ENCODE measurements around the genes GRIN1 and ENSG00000284976.

DNA sequence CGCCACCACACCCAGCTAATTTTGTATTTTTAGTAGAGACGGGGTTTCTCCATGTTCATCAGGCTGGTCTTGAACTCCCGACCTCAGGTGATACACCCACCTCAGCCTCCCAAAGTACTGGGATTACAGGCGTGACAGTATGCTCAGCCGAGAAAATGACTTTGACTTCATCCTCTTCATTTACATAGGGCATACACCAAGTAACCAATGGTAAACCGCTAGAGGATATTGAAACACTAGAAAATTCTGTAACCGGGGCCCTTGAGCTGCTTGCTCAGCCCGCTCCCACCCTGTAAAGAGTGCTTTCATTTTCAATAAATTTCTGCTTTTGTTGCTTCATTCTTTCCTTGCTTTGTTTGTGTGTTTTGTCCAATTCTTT lies 1.4 kb upstream of the LCN15 start:
- PRO-cap, 2 experiments = no peak in any of the 2 experiments

GRCh38 chr9:136840531-136841125 lies 1.6 kb upstream of the AJM1 start:
- PRO-cap, 2 experiments = no peak in any of the 2 experiments

- PRO-cap, 2 experiments = no peak in any of the 2 experiments
Observed at GRCh38 chr9:136858898-136859932, 6.9 kb downstream of the EDF1 start.

GRCh38 chr9:136899214-136899477 lies 12.8 kb downstream of the TRAF2 start:
- PRO-cap, 2 experiments = no peak in any of the 2 experiments

DNA sequence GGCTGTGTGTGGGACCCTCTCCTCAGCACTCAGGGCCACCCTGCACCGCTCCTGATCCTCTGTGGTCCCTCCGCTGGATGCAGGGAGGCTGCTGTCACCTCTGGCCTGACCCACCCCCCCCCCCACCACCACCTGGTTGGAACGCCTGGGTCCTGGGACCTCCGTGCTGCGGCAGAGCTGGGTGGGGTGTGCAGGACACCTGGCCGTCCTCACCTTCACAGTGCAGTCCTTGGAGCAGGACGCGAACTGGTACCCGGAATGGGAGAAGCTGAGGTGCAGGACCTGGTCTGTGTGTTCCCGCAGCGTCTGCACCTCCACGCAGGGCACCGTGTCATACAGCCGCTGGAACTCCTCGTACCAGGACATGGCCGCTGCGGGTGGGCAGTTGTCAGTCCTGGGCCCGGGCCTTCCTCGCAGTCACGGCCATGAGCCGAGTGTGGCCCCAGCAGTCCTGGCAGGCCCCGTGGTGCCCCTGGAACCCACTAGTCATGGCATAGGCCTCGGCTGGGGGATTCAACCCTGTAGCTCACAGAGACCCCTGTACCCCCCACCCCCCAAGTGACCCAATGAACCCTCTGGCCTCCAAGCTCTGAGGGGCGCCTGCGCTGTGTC lies 1.3 kb downstream of the FBXW5 start:
- PRO-cap, 2 experiments = no peak in any of the 2 experiments

DNA sequence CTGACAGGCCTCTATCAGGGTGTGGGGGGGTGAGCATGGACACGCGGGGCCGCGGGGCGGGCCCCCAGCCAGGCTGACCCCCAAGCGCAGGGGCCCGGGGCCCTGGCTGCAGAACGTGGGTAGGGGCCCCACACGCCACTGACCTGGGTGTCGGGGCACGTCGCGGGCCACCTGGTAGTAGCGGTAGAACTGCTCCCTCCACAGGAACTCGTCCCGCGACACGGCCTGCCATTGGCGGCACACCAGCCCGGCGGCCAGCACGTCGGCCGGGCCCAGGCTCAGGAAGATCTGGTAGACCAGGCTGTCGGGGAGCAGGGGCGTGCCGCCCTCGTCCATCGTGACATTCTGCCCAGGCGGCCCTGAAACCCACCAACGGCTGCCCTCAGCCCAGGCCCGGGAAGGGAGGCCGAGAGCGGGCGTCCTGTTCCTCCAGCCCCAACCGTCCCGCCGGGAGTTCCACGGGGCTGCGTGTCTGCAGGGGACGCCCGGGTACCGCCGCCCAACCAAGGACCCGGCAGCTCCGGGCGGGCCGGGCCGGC lies 721 bp downstream of the FBXW5 start:
- PRO-cap, 2 experiments = no peak in any of the 2 experiments

GRCh38 chr9:136996192-136996434 lies 255 bp downstream of the CLIC3 start:
- PRO-cap, 2 experiments = no peak in any of the 2 experiments

GRCh38 chr9:137029013-137029361 lies 950 bp upstream of the ABCA2 start:
- PRO-cap, 2 experiments = no peak in any of the 2 experiments

DNA sequence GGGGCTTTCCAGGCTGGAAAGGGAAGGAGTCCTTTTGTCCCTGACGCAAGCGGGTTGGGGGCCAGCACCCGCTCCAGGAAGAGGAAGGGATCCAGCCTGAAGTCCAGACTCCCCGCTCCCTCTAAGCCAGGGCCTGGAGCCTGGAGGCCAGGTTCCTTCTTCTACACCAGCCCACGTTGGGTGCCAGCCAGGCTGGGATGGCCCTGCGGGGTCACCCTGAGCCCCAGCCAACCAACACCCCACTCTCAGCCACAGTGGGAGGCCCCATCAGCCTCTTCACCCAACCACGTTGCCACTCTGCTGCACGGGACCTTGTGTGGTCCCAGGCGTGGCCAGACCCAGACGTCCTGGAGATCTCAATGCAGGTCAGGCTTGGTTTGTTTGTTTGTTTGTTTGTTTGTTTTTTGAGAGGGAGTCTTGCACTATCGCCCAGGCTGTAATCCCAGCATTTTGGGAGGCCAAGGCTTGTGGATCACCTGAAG lies 1.0 kb upstream of the FUT7 start:
- PRO-cap, 2 experiments = no peak in any of the 2 experiments

GRCh38 chr9:137033875-137034518 lies 2.1 kb upstream of the FUT7 start:
- PRO-cap, 2 experiments = no peak in any of the 2 experiments

DNA sequence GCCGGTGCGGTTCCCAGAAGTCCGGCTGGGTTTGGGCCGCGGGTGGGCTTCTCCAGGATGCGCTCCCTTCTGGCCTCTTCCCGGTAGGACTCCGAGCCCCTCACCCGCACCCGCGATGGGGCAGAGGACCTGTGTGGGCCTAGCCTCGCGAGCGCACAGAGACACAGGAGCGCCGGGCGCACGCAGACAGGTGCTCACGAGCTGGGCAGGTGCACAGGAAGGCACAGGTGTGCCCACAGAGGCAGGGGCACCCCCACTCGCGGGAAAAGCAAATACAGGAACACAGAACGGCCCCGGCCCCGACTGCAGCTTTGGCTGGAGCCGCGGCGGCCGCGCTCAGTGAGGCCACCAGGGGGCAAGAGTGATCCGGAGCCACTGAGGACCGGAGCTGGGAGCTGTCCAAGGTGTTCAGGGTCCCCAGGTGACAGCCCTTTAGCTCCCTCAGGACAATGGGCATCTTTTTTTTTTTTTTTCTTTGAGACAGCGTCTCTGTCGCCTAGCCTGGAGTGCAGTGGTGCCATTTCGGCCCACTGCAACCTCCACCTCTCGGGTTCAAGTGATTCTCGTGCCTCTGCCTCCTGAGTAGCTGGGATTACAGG lies 477 bp upstream of the NPDC1 start:
- PRO-cap, 2 experiments = no peak in any of the 2 experiments

- PRO-cap, 2 experiments = no peak in any of the 2 experiments
Observed at GRCh38 chr9:137083386-137084107, 3.2 kb upstream of the MAN1B1 start.

- PRO-cap, 2 experiments = peak in 2 of 2 experiments; most common plus-strand start chr9:137087275 (in 1); most common minus-strand start chr9:137087524 (in 2)
Observed at GRCh38 chr9:137087235-137087953, 609 bp downstream of the MAN1B1 start.

DNA sequence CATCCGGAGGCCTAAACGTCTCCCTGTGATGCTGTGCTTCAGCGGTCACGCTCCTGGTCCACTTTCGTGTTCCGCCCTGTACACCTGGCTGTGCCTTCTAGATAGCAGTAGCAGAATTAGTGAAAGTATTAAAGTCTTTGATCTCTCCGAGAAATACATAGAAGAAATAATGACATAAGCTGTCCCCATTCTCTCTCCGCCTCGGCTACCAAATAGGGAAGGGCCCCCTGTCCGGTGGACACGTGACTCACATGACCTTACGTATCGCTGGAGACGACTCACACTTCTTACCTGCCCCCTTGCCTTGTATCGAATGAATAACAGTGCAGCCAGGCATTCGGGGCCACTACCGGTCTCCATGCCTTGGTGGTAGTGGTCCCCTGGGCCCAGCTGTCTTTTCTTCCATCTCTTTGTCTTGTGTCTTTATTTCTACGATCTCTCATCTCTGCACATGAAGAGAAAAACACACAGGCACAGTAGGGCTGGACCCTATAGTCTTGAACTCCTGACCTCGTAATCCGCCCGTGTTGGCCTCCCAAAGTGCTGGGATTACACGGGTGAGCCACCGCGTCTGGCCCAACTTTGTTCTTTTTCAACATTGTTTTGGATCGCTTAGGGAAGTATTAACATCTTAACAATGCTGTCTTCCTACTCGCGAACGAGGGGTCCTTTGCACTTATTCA lies 7.4 kb upstream of the DPP7 start:
- PRO-cap, 2 experiments = no peak in any of the 2 experiments

DNA sequence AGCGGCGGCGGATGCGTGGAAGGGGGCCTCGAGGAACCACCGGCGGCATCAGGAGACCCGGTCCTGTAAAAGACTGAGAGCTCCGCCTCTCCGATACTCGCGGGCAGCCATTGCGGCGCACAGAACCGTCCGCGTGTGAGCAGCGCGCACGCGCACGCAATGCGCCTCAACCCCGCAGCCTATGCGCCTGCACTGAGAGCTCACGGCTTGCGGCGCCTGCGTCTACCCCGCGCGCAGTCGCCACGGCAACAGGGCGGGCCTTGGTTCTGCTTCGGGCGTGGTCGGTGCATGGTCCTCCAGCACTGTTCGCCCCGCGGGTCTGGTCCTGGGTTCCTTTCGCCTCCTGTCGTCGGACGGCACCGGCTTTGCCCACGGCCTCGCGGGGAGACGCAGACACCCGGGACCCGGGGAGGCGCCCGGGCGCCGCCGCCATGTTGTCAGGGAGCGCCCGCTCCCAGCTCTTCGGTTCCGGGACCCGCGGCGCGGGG lies 9.3 kb upstream of the GRIN1 start:
- PRO-cap, 2 experiments = peak in 2 of 2 experiments; most common plus-strand start position 263 of the sequence (in 2)

- PRO-cap, 2 experiments = no peak in any of the 2 experiments
Observed at GRCh38 chr9:137136473-137136827, 2.5 kb upstream of the GRIN1 start.

DNA sequence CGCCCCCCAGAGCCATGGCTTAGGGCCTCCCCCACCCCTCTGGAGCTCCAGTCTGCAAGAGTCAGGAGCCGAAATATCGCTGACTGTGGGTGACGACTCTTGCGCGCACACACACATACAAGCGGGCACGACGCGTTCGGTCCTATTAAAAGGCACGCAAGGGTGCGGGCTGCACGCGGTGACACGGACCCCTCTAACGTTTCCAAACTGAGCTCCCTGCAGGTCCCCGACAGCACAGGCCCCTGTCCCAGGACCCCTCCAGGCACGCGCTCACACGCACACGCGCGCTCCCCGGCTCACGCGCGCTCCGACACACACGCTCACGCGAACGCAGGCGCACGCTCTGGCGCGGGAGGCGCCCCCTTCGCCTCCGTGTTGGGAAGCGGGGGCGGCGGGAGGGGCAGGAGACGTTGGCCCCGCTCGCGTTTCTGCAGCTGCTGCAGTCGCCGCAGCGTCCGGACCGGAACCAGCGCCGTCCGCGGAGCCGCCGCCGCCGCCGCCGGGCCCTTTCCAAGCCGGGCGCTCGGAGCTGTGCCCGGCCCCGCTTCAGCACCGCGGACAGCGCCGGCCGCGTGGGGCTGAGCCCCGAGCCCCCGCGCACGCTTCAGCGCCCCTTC lies at the start of gene GRIN1:
GRIN1 (plus strand) TSS at position 440 of the 617 bp plus-strand sequence.
- PRO-cap, 2 experiments = no peak in any of the 2 experiments

- PRO-cap, 2 experiments = no peak in any of the 2 experiments
Observed at GRCh38 chr9:137167907-137168879, 1.7 kb downstream of the LRRC26 start.

DNA sequence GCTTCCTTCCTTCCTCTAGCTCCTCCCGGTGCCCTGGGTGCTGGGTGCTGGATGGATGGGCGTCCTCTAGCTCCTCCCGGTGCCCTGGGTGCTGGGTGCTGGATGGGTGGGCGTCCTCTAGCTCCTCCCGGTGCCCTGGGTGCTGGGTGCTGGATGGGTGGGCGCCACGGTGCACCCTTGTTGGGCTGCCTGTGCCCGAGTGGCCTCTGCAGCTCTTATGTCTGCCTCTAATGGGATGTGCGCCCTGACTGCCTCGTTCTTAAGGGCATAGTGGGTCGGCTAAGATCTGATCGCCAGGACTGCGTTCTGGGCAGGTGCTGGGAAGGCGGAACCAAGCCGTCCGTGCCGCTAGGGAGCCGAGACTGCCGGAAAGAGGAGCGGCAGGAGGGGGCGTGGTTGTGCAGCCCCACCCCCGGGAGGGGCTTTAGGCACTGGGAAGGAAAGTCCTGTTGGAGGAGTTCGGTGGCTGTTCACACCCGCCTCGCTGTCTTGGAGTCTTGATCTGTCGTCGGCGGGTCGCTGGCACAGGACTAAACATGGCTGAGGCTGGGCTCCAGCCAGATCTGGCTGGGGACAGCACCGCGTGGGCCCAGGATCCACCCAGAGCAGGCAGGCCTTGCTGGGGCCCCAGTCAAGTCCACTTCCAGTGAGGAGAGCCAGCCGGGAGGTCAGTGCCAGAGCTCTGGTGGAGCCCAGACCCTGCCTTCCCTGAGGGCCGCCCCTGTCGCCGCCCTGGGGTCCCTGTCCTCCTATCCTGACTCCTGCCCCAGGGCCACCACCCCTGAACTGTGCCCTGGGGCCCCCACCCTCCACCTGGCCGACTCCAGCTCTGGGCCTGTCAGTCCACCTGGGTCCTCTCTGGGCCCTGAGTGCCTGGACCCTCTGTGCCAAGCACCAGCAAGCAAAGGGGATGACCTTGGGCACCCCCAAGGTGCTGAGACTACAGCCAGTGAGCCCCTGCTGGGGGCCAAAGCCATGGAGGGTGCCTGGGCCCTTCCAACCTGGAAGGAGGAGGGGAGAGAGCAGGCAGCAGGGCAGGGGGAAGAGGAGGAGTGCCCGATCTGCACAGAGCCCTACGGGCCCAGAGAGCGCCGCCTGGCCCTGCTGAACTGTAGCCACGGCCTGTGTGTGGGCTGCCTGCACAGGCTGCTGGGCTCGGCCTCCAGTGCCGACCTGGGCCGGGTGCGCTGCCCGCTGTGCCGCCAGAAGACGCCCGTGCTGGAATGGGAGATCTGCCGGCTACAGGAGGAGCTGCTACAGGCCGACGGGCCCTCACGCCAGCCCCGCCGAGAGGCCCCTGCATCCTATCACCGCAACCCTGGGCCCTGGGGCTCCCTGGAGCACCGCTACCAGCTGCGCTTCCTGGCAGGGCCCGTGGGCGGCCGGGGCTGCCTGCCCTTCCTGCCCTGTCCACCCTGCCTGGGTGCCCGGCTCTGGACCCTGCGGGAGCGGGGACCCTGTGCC lies at the start of gene ENSG00000284976:
ENSG00000284976 (plus strand) TSS at position 473 of the 1,464 bp plus-strand sequence.
- PRO-cap, 2 experiments = no peak in any of the 2 experiments

- PRO-cap, 2 experiments = peak in 1 of 2 experiments; most common plus-strand start chr9:137242546 (in 1)
Observed at GRCh38 chr9:137241854-137242716, 998 bp downstream of the TUBB4B start.

Data from cytotoxic T cell (primary cell).